SJCRH30 (cell line): ENCODE measurements around the gene RBKS.

DNA sequence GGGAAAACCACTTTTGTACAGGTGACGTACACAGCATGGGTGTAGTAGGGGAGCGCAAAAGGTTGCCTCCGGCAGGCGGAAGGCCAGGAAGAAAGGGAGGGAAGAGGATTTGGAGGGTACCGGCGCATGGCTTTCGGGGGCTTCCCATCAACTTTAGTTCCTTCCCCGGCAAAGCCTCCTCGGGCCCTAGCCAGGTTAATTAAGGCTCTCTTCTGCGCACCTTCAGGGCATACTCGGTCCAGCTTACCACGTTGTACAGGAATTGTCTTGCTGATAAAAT, 239 bp downstream of the GPN1 start:
- RAMPAGE, long total RNA: no peak

DNA sequence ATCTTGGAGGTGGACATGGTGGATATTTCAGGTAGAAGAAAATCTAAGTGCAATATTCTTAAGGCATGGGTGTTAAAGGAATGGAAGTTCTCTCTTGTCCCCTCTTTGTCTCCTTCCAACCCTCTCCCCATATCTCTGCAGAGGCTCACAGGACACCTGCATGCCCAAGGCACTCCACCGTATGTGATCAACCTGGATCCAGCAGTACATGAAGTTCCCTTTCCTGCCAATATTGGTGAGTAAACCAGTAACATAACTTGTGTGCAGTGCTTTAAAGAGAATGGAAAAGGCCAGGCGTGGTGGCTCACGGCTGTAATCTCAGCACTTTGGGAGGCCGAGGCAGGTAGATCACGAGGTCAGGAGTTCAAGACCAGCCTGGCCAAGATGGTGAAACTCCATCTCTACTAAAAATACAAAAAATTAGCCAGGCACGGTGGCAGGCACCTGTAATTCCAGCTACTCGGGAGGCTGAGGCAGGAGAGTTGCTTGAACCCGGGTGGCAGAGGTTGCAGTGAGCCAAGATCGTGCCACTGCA, 935 bp downstream of the GPN1 start:
- RAMPAGE, long total RNA: no peak

DNA sequence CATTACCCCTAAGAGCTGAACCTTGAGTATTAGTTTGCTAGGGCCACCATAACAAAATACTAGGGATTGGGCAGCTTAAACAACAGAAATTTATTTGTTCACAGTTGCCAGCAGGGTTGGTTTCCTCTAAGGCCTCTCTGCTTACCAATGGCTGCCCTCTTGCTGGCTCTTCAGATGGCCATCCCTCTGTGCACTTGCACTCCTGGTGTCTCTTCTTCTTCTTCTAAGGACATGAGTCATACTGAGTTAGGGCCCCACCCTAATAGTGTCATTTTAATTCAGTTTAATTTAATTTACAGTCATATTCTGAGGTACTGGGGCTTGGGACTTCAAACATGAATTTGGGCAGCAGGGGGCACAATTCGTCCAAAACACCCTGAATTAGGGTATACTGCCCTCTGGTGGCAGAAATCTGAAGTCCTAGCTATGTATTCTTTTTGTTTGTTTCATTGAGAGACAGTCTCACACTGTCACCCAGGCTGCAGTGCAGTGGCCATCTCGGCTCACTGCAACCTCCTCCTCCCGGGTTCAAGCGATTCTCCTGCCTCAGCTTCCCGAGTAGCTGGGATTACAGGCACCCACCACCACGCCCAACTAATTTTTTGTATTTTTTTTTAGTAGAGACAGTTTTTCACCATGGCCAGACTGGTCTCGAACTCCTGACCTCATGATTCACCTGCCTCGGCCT, 19.8 kb downstream of the SLC4A1AP start:
- RAMPAGE, long total RNA: no peak

GRCh38 chr2:27774021-27774945, 2.8 kb downstream of the MRPL33 start:
- RAMPAGE, long total RNA: no peak

DNA sequence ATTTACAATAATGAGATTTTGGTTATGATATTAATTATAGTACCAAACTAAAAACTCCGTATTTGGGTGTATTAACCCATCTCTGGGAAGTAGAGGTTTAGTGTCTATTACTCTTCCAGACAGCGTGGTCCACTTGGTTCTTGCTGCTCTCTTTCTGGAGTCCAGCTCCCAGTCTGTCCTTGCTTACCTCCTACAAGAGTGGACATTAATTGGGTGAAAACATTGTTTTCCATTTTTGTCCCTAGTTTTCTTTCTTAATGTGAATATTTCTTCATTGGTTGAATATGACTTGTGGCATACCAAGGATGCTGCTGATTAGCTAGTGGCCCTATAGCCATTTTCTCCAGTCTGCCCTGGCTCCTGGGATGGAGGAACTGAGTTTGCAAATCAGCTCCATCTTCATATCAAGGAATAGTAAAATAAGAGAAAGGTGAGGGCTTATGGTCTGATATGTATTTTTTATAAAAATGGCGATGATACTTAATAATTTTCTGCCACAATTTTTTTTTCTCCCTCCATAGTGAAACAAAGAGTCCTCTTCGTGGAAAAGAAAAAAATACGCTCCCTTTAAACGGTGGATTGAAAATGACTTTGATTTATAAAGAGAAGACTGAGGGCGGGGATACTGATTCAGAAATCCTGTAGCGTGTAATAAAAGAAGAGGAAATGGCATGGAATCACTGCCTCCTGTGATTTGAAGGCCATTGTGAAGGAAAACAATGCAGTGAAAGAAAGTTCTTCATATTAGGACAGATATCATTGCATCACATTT, 7.6 kb downstream of the MRPL33 start:
- RAMPAGE, long total RNA: no peak

DNA sequence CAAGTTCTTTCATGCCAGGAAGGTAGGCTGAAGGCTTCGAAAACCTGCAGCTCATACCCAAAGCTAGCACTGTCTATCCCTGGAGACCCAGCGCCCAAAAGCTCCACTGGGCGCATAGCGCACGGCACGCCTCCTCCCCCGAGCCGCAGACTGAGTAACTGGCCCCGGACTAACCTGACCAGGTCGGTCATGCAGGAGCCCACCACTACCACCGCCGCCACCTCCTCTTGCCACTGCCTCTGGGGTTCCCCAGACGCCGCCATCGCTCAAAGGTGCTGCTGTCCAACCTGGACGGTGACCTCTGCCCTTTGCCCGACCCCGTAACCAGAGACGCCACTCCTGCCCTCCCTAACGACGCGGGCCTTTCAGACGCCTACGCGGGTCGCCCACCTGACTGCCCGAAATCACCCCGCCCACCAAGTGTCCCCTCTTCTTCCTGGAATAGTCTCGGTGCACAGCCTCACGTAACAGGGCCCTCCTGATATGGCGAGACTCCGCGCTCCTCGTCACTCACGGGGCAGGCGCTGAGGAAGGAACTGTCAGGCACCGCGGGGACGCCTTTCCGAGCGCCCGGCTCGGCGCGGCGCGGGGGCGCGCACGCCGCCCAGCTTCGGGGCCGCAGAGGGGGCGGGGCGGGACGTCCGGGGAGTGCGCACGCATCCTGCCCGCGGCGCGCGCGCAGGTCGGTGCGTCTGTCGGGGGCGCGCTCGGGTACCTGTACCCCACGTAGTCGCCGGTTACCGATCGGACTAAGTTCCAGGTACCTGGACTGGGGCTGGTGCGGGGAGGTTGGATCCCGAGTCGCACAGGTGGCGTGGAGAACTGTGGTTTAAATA, at the start of gene RBKS:
RBKS (minus strand) TSS at position 305 of the 836 bp plus-strand sequence.
- RAMPAGE, long total RNA: start-site peak on the plus strand centred at position 685 of the sequence, 85 bp wide, 623 and 87 reads in 2 replicates

- RAMPAGE, long total RNA: no peak
Measured at GRCh38 chr2:27903857-27904355, 13.4 kb downstream of the BABAM2 start.

DNA sequence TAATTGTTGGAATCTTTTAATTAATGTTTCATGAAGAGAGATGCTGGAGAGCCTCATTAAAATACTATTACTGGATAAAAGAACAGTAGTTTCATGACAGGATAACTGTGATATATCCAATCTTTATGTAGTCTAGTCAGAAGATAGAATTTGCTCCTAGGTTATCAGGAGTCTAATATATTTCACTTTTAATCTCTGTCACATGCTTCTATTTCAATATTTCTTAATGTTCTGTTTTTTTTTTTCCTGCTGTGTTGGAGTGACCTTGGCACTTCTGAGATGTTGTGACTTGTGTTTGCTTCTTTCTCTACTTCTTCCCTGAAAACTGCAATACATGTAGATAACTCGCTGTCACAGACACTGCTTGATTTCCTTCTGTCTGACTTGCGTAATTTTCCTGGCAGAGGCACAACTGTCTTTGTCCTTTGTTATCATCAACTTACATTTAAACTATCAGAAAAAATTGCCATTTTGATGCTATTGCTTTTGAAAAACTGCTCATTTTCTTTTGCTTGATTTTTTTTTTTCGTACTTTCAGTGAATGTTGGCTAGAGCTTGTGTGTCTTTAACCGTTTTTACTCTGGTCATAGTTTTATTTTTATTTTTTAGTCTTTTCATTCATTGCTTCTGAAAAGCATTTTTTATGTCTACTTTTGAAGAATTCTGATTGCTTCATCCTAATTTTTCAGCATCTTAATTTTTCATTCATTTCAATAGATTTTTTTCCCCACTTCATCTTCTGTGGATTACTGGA, 69.0 kb downstream of the BABAM2 start:
- RAMPAGE, long total RNA: no peak

GRCh38 chr2:28163365-28163959, 229.2 kb upstream of the FOSL2 start:
- RAMPAGE, long total RNA: no peak

GRCh38 chr2:28344578-28345210, 48.0 kb upstream of the FOSL2 start:
- RAMPAGE, long total RNA: no peak

- RAMPAGE, long total RNA: no peak
Measured at GRCh38 chr2:28355956-28356606, 36.6 kb upstream of the FOSL2 start.

DNA sequence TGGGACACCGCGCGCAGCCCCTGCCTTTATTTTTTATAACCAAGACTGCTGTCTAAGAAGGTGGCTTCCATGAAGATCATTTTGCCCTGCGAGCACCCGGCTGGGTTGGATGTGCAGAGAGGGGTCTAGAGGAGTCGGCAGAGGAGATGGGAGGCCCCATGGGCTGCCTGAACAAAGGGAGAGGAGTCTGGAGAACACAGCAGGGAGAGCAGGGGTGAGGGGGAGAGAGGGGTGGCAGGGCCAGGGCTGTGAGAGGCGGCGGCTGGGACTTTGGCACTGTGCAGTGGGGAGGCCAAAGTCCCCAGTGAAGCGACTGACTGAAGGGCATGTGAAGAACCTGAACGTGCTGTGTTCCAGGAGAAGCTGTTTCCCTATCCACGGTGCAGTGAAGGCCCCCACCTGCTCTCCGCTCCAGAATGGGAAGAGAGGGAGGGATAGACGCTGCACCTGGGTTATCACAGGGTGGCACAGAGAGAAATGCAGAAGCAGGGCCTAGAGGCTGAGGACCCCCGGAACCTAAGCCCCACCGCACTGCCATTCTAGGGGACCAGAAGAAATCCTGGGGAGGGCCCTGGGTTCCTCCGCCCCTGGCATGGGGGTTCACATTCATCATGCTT, 24.9 kb upstream of the FOSL2 start:
- RAMPAGE, long total RNA: no peak

DNA sequence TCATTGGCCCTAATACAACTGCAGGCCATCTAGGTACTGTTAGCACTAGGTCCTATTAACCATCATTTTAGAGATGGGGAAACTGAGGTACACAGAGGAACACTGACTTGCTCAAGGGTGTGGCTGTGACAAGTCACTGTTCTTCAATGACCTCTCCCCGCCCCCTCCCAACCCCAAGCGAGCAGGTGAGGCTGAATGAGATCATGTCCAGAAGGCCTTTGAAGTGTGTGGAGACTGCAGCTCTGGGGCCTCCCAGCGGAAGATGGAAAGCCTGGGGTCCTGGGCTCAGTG, 17.0 kb upstream of the FOSL2 start:
- RAMPAGE, long total RNA: no peak

DNA sequence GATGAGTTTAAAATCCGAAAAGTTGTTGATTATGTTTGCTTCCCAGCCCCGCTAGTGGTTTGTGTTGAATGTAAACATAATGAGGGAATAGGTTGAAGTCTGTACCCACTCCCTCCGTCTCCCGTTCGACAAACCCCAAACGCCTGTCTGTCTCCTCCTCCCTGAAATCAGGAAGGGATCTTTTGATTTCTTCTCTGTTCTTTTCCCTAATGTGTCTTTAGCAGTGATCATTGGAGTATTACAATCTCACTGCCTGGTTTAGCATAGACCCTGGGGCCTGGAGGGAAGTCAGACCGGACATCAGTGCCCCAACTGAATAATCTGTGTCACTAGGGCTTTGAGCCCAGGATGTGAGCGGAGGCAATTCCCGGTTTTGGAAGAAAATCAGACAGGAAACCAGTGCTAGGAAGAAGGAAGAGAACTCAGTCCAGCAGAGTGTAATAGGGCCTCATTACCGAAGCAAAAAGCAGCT, 2.5 kb downstream of the FOSL2 start:
- RAMPAGE, long total RNA: no peak

DNA sequence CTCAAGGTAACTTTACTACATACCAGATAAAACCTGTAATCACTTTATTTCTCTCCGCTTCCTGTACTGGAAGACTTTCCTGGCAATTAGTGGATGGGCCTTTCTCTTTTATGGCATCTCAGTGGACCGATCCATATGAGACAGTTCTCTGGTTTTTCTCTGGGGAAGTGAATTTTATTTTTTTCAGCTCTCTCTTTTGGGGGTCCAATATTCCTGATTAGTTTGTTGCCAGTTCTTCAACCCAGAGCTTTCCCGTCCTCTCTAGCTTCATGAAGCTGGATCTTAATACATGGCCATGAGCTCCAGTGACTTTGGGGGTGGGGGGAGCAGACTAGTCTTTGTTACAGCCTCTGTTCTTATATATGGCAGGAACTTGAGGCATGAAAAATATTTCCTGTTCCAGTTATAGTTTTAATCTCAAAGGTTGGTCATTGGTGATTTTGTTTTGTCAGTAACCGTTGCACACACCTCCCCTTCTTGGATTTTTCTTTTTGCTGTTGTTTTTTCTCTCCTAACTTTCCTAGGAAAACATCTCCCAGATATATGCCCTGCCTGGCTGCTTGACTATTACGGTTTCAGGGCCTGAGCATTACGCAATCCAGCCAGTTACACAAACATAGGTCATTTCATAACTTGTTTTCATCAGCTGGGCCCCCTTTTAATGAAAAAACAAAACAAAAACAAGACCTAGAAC, 3.5 kb downstream of the FOSL2 start:
- RAMPAGE, long total RNA: no peak

DNA sequence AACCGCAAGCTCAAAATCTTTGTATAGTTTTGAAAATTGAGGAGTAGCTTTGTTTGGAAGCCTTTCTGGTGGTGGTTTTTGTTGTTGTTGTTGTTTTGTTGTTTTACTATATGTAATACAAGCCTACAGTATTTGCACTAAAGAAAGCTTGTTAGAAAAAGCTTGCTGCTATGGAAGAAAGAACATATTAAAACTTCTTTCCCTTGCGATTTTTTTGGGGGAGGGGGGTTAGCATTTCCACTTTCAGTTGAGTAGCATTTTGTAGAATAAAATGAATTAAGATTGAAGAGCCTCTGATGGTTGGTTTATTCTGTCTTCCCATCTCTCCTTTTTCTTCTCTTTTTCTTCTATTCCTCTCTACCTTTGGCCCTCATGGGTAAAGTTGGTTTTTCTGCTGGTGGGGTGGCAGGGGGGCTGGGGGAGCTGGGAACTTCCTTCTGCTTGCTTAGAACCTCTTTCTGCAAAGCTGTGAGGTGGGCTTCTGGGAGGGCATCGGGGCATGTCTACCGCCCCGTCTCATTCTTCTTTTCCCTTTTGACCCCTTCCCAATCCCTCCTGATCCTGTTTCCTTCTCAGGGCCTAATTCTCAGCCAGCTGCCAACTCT, 24.5 kb downstream of the FOSL2 start:
- RAMPAGE, long total RNA: no peak

DNA sequence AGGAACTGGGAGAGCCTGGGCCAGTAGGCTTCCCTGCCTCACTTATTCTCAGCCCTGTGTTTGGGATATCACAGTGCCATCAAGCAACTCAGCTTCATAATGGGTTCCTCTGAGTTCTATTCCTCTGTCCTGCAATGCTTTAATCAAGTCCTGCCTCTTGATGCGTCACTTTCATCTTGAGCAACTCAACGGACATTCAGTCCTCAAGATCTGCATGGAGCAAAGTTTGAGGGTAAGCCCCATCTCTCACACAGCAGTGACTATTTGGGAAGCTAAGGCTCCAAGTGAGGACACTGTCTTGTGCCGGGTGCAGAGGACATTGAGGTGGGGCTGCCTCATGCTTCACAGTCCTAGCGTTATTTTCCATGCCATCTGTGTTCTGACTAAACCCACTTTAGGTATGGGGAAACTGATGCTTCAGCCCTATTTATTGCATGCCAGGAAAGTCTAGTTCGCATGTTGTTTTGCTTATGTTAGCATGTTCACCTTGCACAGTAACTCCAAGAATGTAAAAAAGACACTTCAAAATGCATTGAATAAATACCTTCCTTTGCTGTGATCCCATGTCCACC, 50.8 kb upstream of the PLB1 start:
- RAMPAGE, long total RNA: no peak

DNA sequence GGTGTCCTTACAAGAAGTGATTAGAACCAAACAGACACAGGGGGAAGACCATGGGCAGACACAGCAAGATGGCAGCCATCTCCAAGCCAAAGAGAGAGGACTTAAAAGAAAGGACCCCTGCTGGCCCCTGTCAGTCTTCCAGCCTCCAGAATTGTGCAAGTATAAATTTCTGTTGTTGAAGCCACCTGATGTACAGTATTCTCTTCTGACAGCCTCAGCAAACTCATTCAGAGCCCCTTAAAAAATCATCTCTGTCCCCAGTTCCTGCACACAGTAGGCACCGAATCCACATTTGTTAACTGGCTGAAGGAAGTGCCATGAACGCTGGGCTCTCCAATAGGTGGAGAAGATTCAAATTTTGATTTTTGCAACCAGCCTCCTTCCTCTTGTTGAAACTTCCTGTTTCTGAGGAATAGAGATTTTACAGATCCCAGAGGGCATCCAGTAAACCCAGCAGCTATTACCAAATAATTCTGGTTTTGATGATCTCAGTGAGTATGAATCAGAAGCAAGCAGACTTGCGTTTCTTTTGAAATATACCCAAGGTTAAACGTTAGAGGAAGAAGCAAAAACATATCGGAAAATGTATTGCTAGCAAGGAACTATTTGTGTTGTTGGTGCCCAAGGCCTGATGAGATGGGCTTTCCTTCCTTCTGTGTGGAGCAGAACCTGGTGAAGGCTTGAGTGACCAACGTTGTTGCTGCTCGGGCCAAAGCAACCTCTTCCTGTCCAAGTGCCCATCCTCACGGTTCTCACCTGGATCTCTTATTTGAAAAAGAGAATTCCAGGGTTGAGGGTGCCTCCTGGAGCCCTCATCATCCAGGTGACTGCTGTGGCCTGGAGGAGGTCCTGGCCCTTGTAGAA, 47.7 kb upstream of the PLB1 start:
- RAMPAGE, long total RNA: no peak

- RAMPAGE, long total RNA: no peak
Measured at GRCh38 chr2:28508588-28508976, 12.7 kb downstream of the PLB1 start.

DNA sequence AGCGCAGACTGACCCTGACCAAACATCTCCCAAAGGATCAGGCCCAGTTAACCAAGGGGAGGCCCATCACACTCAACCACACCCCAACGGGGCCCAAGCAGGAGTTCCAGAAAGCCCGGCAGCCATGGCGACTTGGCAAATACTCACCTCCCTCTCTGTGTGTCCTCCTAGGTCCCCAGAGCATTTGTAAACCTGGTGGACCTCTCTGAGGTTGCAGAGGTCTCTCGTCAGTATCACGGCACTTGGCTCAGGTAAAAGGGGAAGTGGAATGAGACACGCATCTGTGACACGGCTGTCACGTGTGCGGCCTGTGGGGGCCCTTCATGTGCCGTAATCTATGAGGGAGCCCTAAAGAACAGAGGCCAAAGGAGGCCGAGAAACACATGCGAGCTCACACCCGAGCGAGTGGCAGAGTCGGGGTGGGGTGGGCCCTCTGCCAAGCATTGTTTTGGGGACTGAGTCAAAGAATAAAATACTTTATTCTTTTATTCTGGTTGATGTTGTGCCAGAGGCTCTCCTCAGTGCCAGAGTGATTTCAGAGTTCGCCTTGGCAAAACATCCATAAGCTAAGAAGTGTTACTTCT, 43.2 kb downstream of the PLB1 start:
- RAMPAGE, long total RNA: no peak